Esophagus muscularis mucosa (tissue), 4 donors: Measurements from ENCODE around the genes BMP8B and RIMS3.

DNA sequence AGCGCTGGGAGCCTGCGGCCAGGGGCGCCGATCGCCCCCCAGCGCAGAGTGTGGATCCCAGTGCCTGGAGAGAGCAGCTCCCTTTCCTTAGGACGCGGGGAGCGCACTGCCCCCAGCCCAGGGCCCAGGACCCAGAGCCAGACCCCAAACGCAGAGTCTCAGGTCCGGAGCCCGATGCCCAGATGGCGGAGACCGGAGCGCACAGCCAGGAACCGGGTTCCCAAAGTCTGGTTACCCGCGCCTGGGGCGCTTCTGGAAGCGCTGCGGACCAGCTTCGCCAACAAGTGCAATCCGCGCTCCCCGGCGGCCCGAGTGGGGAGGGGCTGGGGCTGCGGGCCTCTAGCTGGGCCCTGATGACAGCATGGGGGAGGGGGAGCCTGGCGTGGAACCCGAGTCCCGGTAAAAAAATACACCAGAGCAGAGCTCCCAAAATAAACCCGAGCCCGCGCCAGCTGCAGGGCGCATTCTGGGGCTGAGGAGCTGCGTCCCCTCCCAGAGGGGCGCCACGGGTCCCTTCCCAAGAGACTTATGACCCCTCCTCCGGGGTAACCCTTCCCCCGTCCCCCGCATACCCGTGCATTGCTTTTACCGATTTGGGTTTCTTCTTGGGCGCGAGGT lies 483 bp downstream of the NT5C1A start:
- PRO-cap = bidirectional peak, plus-strand start at position 451 of the sequence, minus-strand start at position 314 of the sequence
- RAMPAGE, long total RNA, 4 experiments = no peak in any of the 4 experiments

DNA sequence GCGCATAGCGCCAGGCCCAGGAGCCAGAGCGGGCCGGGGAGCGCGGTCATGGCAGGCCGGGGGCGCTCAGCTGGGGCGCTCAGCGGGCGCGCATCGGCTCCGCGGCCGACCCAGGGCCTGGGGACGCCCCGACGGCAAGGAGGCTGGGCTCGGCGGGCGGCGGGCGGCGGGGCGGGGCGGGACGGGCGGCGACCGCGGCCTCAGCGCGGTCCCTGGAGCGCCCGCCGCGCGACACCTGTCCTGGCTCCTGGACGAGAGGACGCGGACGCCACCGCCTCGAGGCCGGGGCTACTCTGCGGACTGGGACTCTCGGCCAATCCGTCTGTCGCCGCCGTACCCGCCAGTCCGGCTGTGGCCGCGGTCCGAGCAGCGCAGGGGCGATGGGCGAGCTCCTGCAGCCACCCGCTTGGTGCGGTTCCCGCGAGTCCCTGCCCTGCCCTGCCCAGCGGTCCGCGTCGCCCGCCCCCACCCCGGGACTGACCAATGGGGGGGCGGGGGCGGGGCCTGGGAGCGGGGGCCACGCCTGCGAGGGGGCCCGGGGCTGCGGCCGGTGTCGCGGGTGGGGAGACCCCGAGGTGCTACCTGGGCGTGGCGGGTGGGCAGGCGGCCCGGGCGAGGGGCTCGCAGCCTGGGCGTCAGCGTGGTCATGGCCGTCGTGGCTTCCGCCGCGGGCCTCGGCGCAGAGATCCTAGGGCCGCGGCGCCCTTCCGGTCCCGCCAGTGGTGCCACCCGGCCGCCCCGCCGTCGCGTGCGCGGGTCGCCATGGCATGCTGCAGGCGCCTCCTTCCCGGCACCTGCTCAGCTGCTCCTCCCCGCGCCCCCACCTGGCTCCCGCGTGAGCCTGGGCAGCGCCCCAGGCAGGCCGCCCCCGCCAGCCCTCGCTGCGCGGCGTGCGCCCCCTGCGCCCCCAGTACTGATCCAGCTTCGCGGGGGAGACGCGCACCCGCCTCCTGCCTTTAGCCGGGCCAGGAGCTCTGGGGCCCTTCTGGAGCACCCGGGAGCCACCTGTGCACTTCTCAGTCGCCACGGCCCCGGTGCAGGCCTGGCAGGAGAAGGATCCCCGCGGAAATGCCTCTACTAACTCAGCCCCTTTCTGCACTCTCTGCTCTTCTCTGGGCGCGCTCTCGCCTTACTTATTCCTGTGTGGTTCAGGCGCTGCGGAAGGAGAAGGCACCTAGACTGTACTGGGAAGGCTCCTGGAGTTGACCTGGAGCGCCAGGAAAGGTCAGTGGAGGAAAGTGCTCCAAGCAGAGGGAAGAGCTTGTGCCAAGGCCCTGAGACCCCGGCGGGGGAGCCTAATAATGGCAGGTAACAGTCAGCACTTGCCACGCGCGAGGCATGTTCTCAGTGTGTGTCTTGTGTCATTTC lies at the start of gene BMP8B:
Gene BMP8B, minus strand, starts transcription at position 430 of the 1,368 bp plus-strand sequence.
- PRO-cap = bidirectional peak, plus-strand start at position 538 of the sequence, minus-strand start at position 408 of the sequence
- RAMPAGE, long total RNA, 4 experiments = no peak in any of the 4 experiments

GRCh38 chr1:39799778-39799977 lies 11.0 kb upstream of the BMP8B start:
- PRO-cap = no peak
- RAMPAGE, long total RNA, 4 experiments = no peak in any of the 4 experiments

DNA sequence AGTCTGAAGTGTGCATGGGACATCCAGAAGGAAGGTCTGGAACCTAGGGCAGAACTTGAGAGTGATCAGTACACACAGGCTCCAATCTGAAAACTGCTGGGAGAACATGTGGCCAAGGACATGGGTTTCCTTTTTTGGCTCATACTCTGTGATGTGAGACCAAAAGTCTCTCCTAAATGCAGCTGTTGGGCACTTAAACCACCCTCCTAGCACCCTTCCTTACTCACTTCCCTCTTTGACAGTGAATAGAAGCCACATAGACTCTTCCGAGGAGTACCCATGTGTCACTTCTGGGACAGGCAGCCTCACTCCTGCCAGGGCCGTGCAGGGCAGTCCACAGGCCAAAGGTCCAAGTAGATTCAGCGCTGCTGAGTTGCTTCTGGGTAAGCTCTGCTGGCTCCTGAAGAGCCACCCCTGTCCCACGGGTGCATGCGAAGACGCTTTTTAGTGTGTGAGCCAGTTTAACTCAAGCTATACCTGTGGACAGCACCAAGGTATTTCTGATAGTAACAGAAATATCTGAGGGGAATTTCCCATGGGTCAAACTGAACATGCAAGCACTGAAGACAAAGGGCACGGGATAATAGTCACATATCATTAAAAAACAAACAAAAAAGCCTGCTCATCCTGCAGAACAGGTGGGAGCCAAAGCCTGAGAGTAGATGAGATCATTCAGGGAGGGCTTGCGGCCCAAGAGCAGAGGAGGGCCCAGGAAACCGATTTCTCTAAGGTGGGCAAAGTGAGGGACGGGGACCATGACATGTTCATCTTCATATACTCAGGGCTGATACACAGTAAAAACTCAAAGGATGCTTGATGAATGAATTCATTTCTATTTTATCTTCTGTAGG lies 36.9 kb upstream of the BMP8B start:
- PRO-cap = no peak
- RAMPAGE, long total RNA, 4 experiments = no peak in any of the 4 experiments

- PRO-cap = no peak
- RAMPAGE, long total RNA, 4 experiments = no peak in any of the 4 experiments
These were observed 571 bp downstream of the TRIT1 start for GRCh38 chr1:39882474-39883392.

DNA sequence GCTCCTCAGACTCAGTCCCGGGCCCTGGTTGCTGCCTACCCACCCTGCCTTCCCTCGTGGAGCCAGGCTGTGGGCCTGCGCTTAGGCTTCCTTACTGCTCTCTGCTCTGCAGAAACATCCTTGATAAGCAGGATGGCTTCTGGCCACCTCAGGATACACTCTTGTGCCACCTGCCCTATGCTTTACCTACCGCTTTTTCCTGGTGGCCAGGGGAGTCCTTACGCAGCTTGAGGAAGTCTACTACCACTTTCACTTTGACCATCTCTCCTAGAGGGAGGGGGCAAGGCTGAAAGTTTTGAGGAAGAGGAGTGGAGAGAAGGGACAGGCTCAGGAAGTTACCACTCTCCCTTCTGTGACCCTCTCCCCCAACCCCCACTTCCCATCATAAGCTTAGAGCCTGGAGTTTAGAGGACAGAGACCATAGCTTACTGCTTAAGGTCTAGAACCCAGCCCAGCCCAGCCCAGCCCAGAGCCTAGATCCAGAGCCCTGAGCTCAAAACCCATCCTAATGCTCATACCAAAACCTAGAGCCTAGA lies 18.2 kb upstream of the MFSD2A start:
- PRO-cap = bidirectional peak, plus-strand start at position 393 of the sequence, minus-strand start at position 233 of the sequence
- RAMPAGE, long total RNA, 4 experiments = no peak in any of the 4 experiments

DNA sequence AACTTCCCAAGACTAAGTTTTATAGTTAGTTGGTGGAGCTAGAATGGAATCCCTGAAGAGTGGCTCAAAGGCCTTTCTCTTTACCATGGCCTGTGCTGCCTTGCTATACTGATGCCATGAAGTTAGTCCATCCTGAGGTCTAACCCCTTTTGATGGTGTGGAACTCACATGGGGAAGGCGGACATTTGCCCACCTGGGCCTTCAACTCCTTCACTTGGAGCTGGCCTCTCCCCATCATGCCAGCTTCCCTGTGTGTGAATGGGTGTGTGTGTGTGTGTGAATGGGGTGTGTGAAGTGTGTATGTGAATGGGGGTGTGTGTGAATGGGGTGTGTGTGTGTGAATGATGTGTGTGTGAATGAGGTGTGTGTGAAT lies 9.4 kb downstream of the MFSD2A start:
- PRO-cap = no peak
- RAMPAGE, long total RNA, 4 experiments = no peak in any of the 4 experiments

- PRO-cap = no peak
- RAMPAGE, long total RNA, 4 experiments = no peak in any of the 4 experiments
These were observed 25.8 kb downstream of the MFSD2A start for GRCh38 chr1:39980587-39981222.

DNA sequence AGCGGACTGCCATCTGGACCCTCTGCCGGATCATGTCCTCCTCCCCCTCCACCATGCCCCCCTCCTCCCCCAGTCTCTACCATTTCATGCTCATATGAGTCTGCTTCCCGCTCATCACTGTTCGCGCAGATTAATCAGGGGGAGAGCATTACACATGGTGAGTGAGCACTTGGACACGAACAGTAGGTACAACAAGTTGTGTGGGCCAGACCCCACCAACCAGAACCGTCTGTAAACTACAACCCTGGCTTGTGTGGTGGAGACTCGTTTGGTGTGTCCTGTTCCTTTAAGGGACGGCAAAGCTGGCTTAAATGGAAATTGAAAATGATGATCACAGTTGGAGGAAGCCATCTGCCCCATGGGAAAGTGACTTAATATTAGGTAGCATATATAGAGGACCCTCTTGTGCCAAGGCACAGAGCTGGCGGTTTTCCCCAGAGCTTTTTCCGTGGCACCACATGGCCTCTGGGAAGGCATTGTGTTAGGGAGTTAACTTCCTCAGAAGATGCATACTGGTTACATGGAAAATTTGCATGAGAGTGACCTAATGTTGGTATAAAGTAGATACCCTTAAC lies 27.1 kb downstream of the CAP1 start:
- PRO-cap = no peak
- RAMPAGE, long total RNA, 4 experiments = no peak in any of the 4 experiments

DNA sequence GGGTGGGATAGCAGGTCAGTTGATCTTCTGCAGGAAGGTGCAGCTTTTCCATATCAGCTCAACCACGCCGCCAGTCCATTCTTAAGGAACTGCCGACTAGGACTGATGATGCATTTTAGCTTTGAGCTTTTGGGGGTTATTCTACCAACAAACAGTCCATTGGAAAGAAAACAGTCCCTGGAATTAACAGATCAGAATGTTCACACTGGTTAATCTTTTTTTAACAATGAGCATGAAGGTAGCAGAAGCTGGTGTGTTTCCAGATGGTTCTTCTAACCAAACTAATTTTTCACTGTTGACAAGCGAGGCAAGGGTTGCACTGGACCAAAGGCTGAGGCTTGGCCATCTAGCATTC lies 25.4 kb downstream of the PPT1 start:
- PRO-cap = no peak
- RAMPAGE, long total RNA, 4 experiments = no peak in any of the 4 experiments

GRCh38 chr1:40215434-40216079 lies 32.2 kb upstream of the TMCO2 start:
- PRO-cap = no peak
- RAMPAGE, long total RNA, 4 experiments = no peak in any of the 4 experiments

DNA sequence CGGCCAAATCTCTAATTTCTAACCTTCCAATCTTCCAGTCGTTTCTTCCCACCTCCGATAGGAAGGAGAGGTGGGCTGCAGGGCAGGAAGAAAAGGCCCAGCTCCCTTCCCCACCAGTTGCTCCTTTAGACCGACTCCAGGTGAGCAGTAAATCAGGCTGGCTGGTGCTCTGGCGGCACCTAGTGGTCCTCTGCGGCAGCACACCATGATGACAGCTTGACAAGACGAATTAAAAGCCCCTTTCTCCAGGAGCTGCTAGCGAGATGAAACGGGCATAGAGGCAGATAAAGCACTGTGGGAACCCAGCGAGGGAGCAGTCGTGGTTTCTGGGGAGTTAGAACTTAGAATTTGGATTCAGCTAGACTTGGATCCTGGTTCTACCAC lies 21.6 kb upstream of the COL9A2 start:
- PRO-cap = no peak
- RAMPAGE, long total RNA, 4 experiments = no peak in any of the 4 experiments

- PRO-cap = no peak
- RAMPAGE, long total RNA, 4 experiments = no peak in any of the 4 experiments
These were observed 36.8 kb downstream of the SMAP2 start for GRCh38 chr1:40410006-40411102.

GRCh38 chr1:40665068-40666348 lies at the start of gene RIMS3:
RIMS3 (minus strand) TSS chr1:40665682.
- PRO-cap = bidirectional peak, plus-strand start at chr1:40665804, minus-strand start at chr1:40665660
- RAMPAGE, long total RNA, 4 experiments = no peak in any of the 4 experiments

DNA sequence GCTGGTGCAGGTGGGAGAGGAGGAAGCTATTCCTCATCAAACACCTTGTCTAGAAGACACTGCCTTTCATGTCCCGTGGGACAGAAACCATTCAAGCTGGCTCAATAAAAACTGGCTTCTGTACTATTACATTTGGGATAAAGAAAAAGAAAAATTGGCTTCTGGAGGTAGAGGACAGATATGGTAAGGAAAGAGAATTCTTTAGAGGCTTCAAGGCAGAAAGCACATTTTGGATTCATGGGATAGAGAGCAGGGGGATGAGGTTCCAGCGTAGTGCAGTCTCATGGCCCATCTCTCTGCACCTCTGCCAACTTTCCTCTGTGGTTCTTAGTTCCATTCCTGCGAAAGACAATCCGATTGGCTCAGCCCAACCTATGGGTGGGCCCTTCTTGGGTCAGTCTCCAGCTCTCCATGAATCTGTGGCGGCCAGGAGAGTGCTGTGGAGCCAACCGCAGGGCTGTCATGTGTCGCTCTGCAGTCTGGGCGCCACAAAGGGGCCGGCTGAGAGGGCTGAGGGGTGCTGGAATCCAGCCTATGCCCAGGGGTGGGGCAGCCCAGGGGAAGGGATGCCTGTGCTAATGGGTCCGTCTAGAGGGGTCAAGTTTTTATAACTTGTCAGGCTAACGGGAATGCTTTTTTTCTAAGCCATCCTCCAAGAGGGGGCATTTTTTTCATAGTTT lies 23.1 kb downstream of the KCNQ4 start:
- PRO-cap = no peak
- RAMPAGE, long total RNA, 4 experiments = no peak in any of the 4 experiments

- PRO-cap = no peak
- RAMPAGE, long total RNA, 4 experiments = no peak in any of the 4 experiments
These were observed 35.0 kb downstream of the KCNQ4 start for GRCh38 chr1:40818434-40819117.

GRCh38 chr1:40930205-40930498 lies 49.3 kb upstream of the CTPS1 start:
- PRO-cap = no peak
- RAMPAGE, long total RNA, 4 experiments = no peak in any of the 4 experiments

GRCh38 chr1:41026287-41027061 lies 4.9 kb upstream of the SLFNL1 start:
- PRO-cap = no peak
- RAMPAGE, long total RNA, 4 experiments = no peak in any of the 4 experiments

DNA sequence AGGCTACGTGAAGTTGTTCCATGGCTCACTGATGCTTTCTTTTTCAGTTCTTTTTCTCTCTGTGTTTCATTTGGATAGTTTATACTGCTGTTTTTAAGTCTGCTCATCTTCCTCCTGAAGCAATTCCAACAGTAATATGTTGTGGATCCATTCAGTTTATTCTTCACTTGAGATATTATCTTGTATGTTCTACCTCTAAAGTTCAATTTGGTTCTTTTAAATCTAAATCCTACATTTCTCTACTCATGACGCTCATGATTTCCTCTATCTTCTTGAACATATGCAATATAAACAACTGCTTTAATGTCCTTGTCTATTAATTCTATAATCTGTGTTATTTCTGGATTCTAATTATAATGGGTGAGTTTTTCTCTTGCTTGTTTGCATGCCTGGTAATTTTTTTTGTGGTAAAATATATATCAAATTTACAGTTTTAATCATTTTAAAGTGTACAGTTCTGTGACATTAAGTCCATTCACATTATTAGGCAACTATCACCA lies 107.3 kb upstream of the SLFNL1 start:
- PRO-cap = no peak
- RAMPAGE, long total RNA, 4 experiments = no peak in any of the 4 experiments

- PRO-cap = no peak
- RAMPAGE, long total RNA, 4 experiments = no peak in any of the 4 experiments
These were observed 77.0 kb upstream of the SCMH1 start for GRCh38 chr1:41319005-41319700.